ENCODE measurements around a stretch of chr15.

- PRO-cap = no peak
Observed at GRCh38 chr15:50764417-50764934, 1.0 kb downstream of the SPPL2A start.

- PRO-cap = no peak
Observed at GRCh38 chr15:50877004-50877528, 31.4 kb upstream of the AP4E1 start.

GRCh38 chr15:50908861-50909020, 258 bp downstream of the AP4E1 start:
- PRO-cap = no peak

- PRO-cap = no peak
Observed at GRCh38 chr15:51383327-51383968, 42.0 kb downstream of the GLDN start.

DNA sequence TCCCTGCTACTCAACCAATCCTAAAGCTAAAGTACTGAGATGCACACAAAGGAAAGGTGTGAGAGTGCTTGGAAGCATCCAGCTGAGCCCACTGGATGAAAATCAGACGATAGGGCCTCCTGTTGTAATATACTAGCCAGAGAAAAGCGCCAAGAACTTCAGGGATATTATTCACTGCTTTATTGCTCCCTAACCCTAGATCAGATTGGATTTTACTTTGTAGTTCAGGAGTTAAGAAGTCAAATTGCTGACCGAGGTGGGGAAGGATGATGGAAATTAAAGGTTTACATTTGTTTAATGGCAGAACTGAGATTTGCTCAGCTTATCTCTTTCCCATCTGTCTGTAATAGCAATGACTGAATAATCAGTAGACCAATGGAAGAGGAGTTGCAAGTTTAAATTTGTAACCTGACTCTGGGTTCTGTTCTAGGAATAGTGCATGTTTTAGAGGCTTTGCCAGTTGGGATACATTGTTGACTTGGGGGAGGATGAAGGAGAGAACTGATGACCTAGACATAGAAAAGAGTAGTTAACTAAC, 16.5 kb upstream of the TMOD3 start:
- PRO-cap = no peak

DNA sequence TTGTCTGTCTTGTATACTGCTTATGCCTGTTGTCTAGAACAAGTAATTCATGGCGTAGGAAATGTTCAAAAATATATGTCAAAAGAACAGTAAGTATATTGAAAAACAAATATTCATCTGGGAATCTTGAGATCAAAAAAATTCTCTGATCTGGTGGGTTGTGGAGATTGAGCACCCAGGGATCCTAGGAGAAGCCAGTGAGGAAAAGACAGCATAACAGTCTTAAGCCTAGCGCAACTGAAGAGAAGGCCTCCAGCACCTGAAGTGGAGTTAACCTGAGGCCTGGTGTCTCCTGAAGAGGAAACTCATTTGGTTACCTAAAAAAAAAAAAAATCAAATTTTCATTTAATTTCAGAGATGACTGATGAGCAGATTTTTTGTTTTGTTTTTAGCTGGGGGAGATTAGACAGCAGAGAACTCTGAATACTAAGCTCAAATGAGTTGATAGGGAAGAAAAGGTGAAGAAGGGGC, 22.7 kb downstream of the TMOD3 start:
- PRO-cap = no peak

DNA sequence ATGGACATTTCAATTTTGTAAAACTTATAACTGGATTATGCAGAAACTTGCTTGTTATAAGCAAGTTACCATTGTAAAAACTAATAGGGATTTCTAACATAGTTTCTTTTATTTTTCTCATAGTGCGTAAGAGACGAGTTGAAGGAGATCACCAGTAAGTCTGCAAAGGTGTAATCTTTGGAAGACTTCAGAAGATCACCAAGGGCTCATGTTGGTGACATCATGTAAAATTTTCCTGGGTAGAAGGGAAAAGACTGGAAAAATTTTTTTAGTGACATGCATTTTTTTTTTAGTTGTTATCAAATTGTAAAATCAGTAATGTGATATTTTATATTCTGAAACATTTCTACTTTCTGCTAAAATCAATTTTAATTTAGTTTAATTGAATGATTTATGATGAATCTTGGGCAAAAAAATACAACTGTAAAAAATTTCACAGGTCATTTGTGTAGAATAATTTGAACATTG, 62.9 kb downstream of the LEO1 start:
- PRO-cap = no peak

GRCh38 chr15:52069493-52070193, 42.9 kb downstream of the BCL2L10 start:
- PRO-cap = no peak

DNA sequence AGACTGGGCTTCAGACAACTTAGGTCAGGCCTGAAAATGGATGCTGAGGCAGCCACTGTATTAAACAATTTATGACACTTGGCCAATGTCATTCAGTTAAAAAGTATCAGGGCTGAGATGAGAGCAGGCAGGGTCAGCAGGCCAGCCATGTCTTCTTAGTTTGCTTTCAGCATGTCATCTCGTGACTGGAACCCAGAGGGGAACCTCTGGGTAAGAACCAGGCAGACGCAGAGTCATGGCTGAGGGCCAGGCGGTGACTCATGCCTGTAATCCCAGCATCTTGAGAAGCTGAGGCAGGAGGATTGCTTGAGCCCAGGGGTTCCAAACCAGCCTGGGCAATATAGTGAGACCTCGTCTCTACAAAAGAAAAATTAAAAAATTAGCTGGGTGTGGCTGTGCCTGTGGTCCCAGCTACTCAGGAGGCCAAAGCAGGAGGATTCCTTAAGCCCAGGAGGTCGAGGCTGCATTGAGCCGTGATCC, 11.8 kb downstream of the BCL2L10 start:
- PRO-cap = no peak

GRCh38 chr15:52136939-52137947, 24.7 kb upstream of the BCL2L10 start:
- PRO-cap = no peak

- PRO-cap = no peak
Observed at GRCh38 chr15:52225328-52225788, 34.2 kb upstream of the GNB5 start.

- PRO-cap = no peak
Observed at GRCh38 chr15:52256377-52256774, 39.2 kb downstream of the MYO5C start.

DNA sequence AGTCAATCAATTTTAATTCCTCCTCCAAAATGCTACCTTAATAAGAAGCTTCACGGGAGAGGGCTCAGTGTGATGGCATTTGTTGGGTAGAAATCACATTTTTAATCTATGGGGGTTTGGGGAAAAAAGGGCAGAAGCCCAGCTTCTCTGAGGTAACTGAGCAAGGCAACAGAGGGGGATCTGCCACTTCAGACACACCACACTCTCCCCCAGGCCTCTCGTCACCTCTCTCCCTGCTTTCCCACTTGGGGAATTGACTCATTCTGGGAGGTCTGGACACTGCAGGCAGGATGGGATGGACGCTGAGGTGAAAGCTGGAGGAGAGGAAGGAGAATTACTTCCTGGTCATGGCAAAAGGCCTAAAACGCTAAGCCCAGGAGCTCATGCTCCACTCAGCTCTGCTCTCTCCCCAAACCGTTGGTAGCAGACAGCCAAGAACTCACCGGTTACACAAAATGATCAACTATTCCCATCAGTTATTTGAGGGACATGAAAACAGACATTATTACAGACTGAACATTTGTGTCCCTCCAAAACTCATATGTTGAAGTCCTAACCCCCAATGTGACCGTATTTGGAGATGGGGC, 33.2 kb downstream of the MYO5C start:
- PRO-cap = no peak

DNA sequence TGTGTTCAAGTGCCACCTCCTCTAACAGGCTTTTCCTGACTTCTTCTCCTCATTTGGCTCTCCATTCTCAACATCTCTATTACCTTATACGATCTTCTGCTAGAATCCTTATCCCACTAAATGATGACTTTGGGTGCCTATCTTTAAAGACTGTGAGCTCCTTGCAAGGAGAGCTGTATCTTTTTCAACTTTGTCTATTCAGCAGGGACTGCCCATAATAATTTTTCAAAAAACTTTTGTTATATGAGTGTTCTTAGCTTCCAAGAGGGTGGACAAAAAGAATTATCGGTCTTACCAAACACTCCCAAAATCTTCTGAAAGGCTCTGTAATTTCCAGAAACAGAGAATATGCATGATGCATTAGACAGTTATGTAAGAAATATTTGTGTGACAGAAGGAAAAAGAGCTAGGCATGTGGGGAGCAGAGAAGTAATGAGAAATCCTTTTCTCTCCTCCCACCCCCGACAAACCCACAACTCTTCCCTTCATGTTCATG, 87.0 kb downstream of the MYO5A start:
- PRO-cap = no peak

DNA sequence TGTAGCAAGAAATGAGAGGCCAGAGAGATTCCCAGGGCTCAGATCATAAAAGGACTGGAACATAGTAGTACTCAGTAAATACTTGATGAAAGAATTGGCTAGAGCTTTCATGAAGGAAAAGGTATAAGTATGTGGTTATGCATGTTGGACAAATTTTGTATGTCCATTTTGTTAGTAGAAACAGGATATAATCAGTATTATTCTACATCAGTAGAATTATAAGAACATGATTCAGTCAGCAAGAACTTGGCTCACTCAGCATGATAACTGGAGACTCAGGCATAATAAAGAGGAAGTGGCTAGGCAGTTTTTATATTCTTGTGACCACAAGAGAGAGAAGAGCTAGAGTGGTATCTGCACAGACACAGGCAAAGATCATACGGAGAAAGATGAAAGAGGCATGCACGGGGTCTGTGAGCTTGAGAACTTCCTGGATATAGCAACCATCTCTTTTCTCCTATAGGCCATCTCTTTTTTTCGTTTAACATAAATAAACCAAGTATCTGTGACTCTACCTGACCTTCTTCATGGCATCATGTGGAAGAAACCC, 46.8 kb downstream of the MYO5A start:
- PRO-cap = unidirectional peak, plus-strand start at position 337 of the sequence

GRCh38 chr15:52518845-52519338, 9.8 kb downstream of the MYO5A start:
- PRO-cap = no peak

DNA sequence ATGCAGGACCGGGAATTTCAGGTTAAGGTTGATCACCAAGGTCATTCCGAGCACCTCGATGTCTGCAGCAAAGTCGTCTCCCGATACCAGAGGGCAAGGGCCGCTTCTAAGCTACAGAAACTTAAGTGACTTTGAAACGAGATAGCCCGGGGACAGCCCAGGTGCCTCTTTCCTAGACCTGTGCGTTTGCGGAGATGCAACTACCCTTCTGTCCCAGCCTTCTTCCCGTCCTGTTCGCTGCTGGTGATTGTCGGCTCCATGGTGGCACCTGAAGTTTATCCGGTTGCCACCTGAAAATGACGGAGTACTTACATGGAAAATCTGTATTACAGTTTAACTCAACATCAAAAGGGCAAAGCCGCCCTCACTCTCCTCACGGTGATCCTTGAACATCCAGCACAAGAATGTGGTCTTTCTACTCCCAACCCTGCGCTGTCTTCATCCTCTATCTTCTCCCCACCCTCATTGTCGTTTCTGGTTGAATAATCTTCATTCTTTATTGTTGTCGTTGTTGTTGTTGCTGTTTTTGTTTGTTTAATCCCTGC, 975 bp upstream of the MYO5A start:
- PRO-cap = no peak

GRCh38 chr15:52637336-52638144, 41.6 kb downstream of the ATOSA start:
- PRO-cap = no peak

GRCh38 chr15:52679996-52680342, 781 bp upstream of the ATOSA start:
- PRO-cap = no peak

DNA sequence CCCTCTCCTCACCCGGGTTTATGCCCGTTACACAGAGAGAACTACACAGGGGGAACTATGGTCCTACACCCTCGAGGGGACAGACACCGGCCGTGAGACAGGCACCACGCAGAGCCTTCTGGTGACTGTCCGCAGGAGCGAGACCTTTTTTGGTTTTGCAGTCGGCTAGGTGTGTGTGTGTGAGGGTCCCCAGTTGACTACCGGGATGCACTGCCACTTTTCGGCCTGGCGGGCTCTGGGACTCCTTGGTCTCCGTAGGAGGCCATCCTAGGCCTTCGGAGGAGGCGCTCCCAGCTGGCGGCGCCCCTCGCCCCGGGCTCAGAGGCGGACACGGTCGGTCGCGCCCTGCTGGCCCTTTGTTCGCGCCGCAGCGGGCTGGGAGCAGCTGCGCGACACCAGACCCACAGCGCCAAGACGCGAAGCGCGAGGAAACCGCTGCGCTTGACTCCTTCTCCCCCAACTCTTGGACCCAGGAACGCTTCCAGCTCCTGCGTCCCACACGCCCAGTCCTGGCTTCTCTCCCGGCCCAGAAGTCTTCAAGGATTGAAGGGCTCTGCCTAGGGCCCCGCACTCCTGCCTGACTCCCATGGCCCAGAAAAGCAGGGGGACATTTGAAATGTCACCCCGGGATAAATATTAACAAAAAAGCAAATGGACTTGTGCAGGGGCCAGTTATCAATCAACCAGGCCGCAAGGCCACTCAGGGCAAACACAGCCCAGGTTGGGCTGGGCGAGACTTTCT, 5.4 kb downstream of the ONECUT1 start:
- PRO-cap = no peak